GM19240 (cell line): ENCODE results near the genes ZNF236, MBP and ATP9B.

DNA sequence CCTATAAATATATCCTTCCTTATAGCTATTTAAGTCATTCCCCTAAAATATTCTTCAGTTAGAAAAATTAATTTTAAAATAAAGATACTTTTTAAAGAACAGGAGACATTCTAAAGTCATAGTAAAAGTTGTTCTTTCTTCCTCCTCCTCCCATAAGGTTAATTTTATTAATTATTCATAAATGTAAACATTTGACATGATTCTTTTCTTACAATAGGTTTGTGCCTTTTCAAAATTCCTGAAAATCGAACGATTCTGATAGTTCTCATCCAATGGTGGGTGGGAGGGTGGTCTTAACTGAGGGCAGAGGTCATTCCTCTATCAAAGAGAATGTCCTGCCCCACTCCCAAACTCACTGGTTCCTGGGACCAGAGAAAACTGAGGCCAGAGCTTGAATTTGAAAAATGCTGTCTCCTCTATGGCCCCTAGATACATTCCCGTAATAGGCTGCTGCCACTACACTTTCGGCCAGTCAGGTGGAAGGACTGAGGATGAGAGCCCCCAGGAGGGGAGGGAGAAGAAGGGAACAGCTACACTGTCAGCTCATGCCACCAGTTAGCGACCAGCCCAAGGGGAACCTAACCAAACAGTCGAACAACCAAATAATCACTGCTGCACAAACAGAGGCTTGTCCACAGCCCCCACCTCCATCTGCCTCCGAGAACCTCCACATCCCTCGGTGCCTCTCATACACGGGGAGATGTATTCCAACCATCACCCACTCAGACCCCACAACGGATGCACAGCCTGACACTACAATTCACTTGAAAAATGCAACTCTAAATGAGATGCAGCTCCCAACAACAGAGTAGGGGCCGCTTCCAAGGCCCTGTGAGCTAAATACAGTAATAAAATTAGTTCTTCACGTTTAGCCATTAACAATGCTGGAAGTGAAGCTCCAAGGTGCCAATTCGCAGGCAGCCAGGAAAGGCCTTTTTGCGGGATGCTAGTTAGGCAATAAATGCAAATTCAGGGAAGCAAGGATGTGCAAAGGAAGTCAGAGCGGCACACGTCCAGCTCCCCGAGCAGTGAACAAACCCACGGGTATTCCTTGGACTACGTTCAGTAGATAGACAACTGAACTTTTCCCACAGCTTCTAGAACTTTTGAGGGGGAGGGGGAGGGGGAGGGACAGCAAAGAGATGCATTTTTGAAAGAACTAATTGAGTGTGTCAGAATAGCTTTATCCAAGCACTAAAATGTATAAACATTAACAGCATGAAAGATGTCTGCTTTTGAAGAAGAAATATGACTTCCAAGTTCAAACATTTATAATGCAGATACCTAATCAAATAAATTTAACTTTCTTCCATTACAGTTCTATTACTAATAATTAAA, 7.2 kb downstream of the ZNF516 start:
- RRBS = no CpG with 5 or more reads among the region's 19 CpGs

GRCh38 chr18:76489509-76490053, 5.5 kb downstream of the ZNF516 start:
- RRBS = no CpG with 5 or more reads among the region's 3 CpGs

DNA sequence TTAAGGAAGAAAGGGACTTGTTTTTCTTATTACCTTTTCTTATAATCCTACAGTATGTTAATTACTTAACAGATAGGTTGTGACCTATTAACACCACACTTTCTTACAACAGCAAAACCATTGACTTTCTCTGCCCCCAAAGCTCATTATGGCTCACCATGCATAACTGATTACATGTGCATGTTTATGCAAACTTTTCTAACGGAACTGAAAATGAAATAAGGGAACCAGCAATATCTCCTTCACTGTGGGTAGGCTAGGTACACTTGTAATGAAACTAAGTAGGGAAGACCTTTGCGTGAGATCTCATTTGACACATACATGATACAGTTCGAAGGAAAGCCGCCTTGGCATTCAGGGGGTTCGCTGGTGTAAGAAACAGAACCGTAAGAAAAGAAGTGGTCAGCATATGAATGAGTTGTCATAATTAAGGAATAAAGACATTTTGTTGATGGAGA, 4.9 kb upstream of the ZNF516 start:
- RRBS = no CpG with 5 or more reads among the region's 6 CpGs

- RRBS = no CpG with 5 or more reads among the region's 27 CpGs
Observed at GRCh38 chr18:76521706-76522785, 27.0 kb upstream of the ZNF516 start.

- RRBS = no CpG with 5 or more reads among the region's 4 CpGs
Observed at GRCh38 chr18:76573263-76573811, 78.3 kb upstream of the ZNF516 start.

GRCh38 chr18:76622804-76623004, 127.7 kb upstream of the ZNF516 start:
- RRBS = no CpG with 5 or more reads among the region's 6 CpGs

DNA sequence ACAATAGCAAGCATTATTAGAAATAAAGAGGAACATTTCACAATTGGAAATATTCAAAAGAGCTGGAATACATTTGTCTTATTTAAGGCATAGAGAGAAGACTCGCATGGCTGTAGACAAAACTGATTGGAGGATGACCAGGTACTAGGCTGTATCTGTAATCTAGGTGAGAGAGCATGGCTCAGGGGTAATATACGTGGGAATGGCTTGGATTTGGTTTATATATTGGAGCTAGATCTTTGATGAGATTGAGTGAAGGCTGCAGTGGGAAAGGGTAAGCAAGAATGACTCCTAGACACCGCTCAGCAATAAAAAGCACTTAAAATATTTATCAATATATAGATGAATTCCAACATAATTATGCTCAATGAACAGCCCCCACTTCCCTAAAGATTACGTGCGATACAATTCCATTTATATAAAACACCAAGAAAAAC, 1.4 kb upstream of the ZNF236 start:
- RRBS = no CpG with 5 or more reads among the region's 5 CpGs

DNA sequence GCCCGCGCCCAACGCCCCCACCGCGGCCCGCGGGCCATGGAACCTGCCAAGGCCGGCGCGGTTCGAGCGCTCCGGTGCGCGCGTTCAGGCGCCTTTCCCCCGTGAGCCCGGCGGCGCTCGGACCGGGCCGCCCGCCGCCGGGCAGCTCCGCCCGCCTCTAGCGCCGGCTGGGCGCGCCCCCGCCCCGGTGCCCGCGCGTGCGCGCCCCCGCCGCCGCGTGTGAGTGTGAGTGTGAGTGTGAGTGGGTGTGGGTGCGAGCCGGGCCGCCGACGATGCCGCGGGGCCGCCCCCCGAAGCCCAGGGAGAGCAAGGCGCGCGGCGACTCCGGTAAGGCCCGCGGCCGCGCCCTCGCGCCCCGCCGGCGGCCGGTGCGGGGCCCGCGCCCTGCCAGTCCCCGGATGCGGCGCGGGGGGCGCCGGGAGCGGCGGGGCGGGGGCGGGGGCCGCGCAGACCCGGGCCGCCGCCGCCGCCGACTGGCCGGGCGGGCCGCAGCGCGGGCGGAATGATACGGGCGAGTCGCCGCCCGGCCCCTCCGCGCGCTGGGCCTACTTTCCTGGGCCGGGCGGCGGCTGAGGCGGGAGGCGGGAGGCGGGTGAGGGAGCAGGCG, at the start of gene ZNF236:
Gene ZNF236 (plus strand): TSS at position 222 of the 607 bp plus-strand sequence.
- RRBS = 2% methylated on average over 47 of the region's 110 CpGs

GRCh38 chr18:76859367-76859845, 37.0 kb downstream of the ZNF236 start:
- RRBS = no CpG with 5 or more reads among the region's 7 CpGs

- RRBS = no CpG with 5 or more reads among the region's 25 CpGs
Observed at GRCh38 chr18:76991077-76991875, 141.3 kb downstream of the MBP start.

GRCh38 chr18:77054060-77054580, 78.5 kb downstream of the MBP start:
- RRBS = no CpG with 5 or more reads among the region's 12 CpGs

GRCh38 chr18:77055306-77056262, 77.0 kb downstream of the MBP start:
- RRBS = 24% methylated on average over 2 of the region's 14 CpGs

GRCh38 chr18:77104633-77105531, 27.7 kb downstream of the MBP start:
- RRBS = no CpG with 5 or more reads among the region's 14 CpGs

DNA sequence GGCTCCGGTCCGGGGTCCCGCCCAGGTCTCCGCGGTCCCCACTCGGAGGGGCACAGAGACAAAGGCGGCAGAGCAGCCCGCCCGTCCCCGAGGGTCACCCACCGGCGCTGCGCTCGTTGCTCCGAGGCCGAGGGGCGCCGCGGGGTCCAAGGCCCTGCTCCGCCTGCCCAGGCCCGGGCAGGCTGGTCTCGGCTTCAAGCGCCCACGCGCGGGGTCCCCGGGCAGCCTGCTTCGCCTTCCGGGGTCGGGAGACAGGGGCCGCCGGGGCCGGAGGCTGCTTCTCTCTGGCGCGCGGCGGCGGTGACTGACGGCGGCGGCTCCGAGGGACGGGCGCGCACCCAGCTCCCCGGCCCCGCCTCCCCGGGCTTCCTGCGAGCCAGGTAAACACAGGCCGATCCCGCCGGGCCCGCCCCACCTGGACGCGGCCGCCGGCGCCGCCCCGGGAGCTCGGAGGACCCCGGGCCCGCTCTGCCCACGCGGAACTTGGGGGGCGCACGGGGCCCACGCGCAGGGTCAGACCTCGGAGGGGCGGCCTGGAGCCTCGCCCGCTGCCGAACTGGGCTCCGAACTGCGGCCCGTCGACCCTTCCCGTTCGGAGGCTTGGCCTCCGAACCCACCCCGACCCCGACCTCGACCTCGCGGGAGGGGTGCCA, at the start of gene MBP:
Gene MBP (minus strand): TSS at position 306 of the 653 bp plus-strand sequence.
- RRBS = 2% methylated on average over 41 of the region's 86 CpGs

- RRBS = no CpG with 5 or more reads among the region's 19 CpGs
Observed at GRCh38 chr18:77165564-77166208, 33.1 kb upstream of the MBP start.

GRCh38 chr18:77207269-77207840, 42.3 kb upstream of the GALR1 start:
- RRBS = no CpG with 5 or more reads among the region's 10 CpGs

DNA sequence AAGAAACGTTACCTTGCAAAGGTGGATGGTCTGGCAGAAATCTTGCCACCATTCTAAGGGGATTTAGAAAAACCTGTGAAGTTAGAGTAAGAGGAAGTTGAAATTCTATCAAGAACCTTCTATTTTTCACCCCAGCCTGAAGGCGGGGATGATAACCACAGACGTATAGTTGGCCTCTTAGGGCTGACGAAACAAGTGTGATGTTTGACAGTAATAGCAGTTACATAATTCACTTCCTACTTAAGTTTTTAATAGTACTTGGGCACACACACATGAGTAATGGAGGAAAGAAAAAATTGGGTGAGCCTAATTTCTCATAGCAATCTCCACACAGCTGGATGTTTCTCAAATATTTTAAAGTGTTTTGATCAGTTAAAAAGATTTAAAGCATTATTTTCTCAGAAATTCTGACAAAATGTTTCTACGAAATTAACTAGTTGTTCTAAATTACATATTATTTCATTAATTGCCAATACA, 336.6 kb upstream of the SALL3 start:
- RRBS = no CpG with 5 or more reads among the region's 5 CpGs

DNA sequence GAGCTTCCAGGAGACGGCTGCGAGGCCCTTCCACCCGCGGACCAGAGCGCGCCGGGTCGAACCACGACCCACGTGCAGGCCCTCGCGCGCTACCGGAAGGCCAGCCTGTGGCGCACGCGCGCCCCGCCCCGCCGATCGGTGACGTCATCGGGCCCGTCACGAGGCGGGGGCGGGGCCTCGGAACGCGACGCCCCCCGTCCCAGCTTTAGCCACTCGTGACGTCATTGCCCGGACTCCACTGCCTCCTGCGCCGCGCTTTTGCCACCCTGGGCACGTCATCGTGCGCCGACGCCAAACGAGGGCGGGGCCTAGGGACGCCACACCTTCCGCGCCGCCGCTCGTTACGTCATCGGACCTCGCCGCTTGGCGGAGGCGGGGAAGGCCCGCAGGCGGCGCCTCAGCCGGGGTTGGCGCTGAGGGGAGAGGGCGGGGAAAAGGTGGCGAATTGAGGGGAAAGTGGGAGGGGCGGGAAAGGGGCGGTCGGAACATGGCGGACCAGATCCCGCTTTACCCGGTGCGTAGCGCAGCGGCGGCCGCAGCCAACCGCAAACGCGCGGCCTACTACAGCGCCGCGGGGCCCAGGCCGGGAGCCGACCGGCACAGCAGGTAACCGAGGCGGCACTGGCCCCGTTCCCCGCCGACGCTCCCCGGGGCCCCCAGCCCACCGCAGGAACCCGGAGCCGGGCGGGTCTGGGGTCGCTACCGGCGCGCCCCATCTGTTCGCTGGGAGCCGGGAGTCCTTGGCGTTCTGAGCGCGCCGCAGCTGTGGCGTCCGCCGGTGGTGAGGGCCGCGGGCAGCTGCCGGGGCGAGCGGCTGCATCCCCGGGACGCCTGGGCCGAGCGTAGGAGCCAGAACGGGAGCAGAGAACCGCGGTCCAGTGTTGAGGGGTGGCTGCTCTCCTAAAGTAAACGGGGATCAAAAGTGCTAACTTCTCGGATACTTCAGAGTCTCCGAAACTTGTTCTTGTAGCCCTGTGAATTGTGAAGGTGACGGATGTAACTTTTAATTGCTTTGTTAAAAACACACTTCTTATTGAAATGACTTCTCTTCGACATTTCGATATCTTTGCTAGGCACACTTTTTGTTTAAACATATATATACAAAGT, at the start of gene ATP9B:
Gene ATP9B (plus strand): TSS at position 471 of the 1,107 bp plus-strand sequence.
- RRBS = 2% methylated on average over 47 of the region's 128 CpGs

DNA sequence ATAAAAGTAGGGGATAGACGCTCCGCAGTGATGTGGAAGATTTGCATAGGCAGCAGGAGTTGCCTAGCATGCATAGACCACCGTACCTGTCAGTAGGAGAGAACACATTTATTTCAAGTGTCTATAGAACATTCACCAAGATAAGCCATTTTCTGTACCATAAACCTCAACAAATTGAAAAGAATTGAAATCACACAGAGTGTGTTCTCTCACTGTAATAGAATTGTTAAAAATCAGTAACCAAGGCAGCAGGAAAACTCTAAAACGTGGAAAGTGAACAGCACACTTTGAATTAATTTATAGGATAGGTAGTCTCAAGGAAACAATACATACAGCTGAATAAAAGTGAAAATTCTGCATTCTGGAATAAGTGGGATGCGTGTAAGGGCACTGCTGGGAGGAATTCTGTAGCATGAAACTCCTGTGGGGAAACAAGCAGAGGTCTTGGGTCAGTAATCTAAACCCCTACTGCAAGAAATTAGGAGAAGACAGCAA, 78.1 kb downstream of the ATP9B start:
- RRBS = no CpG with 5 or more reads among the region's 5 CpGs

DNA sequence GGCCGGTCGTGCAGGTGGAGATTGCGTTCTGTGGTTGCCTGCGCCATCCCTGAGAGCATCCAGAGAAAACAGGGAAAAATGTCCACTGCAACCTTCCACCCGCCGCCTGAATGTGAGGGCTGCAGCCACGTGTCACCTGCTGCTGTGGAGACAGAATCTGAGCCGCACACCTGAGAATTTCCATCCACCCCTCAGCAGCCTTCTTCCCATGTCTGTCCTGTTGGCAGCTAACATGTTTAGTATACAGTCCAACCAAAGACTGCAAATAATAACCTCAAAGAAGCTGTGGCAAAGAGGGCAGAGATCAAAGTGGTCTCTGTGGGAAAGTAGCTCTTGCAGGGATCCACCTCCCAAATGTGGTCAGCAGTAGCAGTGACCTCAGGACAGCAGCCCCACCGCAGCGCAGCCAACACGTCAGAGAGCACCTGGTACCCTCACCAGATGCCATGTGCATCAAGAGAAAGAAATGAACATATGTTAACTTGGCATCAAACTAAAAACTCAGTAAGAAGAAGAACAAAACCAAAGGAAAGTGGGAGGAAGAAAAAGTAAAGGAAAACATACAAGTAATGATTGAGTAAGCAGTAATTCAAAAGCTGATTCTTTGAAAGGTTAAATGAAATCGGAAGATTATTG, 79.4 kb upstream of the NFATC1 start:
- RRBS = no CpG with 5 or more reads among the region's 12 CpGs